Measurements from ENCODE around the genes SCN7A and KLHL41.

- PRO-cap, 3 experiments, result no peak in any of the 3 experiments
- RRBS, result 97% methylated on average over 7 of the region's 19 CpGs
Measured at GRCh38 chr2:164994957-164995211, 39.6 kb upstream of the SLC38A11 start.

DNA sequence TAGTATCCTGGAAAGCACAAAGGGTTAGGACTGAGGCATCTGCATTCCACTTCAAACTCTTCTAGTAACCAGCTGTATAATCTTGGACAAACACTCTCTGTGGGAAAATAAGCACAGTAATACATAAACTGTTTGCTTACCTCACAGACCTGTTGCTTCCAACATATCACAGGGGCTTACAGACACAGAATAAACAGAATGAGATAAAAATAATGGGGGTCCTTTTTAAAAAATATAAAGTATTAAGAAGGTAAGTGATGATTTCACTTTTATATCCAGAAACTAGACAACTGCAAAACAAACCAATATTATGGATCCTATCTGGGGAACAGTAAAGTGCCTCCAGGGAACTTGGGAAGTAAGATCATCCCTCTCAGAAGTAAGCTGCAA lies 49.0 kb downstream of the TTC21B start:
- PRO-cap, 3 experiments, result no peak in any of the 3 experiments

- PRO-cap, 3 experiments, result peak in 1 of 3 experiments; most common minus-strand start chr2:166494149 (in 1)
- RRBS, result no CpG with 5 or more reads among the region's 24 CpGs
Measured at GRCh38 chr2:166493809-166494620, at the start of gene SCN7A. Gene SCN7A, minus strand, starts transcription at chr2:166494249.

DNA sequence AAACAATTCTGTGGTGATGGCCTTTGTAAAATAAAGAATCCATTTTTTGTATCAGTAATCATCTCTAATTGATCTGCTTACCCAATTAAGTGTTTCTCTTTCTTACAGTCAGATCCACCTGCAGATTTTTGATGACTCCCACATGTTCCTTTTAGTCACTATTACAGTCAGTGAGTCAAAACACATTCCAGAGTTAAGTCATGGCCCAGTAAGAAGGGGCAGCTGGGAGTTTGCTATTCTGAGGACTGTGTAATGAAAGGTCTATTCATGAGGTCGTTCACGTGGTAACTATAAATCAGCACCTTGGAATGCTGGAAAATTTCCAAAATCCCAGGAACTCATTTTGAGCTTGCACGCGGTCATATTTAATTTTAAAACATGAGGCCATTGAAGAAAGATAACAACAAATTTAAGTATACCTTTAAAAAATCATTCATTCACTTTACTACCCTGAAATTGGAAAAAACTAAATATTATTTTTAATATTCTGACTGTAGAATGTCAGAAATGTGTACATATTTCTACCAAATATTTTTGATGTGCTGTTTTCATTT lies 152.0 kb upstream of the B3GALT1 start:
- PRO-cap, 3 experiments, result peak in 1 of 3 experiments; most common minus-strand start position 130 of the sequence (in 1)
- RRBS, result no CpG with 5 or more reads among the region's 4 CpGs

- PRO-cap, 3 experiments, result no peak in any of the 3 experiments
- RRBS, result no CpG with 5 or more reads among the region's 8 CpGs
Measured at GRCh38 chr2:167765009-167765438, 472.2 kb downstream of the B3GALT1 start.

GRCh38 chr2:167944987-167945466 lies 302.4 kb downstream of the STK39 start:
- PRO-cap, 3 experiments, result no peak in any of the 3 experiments
- RRBS, result no CpG with 5 or more reads among the region's 4 CpGs

- PRO-cap, 3 experiments, result no peak in any of the 3 experiments
- RRBS, result no CpG with 5 or more reads among the region's 10 CpGs
Measured at GRCh38 chr2:168244133-168244876, 3.1 kb downstream of the STK39 start.

DNA sequence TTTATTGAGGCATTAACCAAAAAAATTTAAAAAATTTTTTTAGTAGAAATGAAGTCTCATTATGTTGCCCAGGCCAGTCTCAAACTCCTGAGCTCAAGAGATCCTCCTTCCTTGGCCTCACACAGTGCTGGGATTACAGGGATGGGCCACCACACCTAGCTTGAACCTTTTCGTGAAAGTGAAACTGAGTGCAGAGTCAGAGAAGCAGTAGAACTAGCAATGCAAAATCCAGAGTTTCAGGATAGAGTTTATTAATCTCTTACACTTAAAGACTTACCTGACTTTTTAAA lies 98.4 kb upstream of the CERS6 start:
- PRO-cap, 3 experiments, result no peak in any of the 3 experiments
- RRBS, result no CpG with 5 or more reads among the region's 1 CpG

DNA sequence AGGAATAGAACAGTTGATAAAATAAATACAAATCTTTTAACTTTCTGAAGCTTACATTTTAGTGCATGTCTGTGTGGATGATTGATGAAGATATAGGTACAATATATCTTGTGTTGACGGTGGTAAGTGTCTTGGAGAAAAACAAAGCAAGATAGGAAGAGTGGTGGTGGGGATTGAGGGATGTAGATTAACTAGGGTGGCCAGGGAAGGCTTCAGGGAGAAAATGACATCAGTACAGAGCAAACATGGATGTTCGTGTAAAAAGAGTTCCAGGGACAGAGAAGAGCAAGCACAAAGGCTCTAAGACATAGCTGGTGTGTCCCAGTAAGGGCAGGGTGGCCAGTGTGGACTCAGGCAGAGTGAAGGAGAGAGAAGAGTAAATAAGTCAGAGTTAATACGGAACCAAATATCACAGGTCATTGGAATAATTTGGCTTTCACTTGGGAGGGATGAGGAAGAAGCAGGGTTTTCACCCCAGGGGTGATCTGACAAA lies 2.7 kb upstream of the CERS6 start:
- PRO-cap, 3 experiments, result no peak in any of the 3 experiments
- RRBS, result no CpG with 5 or more reads among the region's 3 CpGs

DNA sequence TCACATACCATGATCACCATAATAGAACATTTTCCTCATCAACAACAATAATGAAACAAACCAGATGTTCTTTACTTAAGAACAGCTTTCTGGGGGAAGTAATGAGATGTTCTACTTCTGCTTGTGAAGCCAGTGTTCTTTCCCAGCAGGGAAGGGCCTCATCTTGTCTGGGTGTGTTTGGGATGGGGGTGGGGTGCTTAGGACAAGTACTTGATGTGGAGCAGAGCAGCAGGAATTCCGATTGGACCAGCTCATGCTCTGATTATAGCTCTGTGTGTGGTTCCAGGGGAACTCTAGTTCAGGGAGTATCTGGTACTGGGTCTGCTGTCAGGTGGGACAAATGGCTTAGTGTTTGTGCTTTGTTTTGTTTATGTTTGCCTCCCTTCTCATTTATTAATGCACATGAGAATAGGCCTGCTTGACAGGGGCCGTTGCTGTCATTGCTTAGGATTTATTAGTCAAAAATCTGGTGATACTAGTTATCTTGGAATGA lies 162.9 kb upstream of the NOSTRIN start:
- PRO-cap, 3 experiments, result no peak in any of the 3 experiments
- RRBS, result no CpG with 5 or more reads among the region's 2 CpGs

GRCh38 chr2:168643830-168644477 lies 158.5 kb upstream of the NOSTRIN start:
- PRO-cap, 3 experiments, result no peak in any of the 3 experiments
- RRBS, result no CpG with 5 or more reads among the region's 3 CpGs

- PRO-cap, 3 experiments, result no peak in any of the 3 experiments
- RRBS, result no CpG with 5 or more reads among the region's 5 CpGs
Measured at GRCh38 chr2:168798395-168798749, 4.1 kb upstream of the NOSTRIN start.

- PRO-cap, 3 experiments, result no peak in any of the 3 experiments
- RRBS, result no CpG with 5 or more reads among the region's 16 CpGs
Measured at GRCh38 chr2:169509407-169510466, at the start of gene KLHL41. Gene KLHL41, plus strand, starts transcription at chr2:169509702.

DNA sequence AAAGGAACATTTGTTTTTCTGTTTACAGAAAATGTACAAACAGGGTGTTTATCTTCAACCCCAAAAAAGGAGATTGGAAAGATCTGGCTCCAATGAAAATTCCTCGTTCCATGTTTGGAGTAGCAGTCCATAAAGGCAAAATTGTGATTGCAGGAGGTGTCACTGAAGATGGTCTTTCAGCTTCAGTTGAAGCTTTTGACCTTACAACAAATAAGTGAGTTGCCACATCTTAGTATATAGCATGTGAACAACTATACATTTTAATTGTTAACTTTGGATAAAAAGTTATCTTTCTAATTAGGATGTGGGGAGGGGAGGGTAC lies 8.6 kb downstream of the KLHL41 start:
- PRO-cap, 3 experiments, result no peak in any of the 3 experiments
- RRBS, result no CpG with 5 or more reads among the region's 1 CpG

DNA sequence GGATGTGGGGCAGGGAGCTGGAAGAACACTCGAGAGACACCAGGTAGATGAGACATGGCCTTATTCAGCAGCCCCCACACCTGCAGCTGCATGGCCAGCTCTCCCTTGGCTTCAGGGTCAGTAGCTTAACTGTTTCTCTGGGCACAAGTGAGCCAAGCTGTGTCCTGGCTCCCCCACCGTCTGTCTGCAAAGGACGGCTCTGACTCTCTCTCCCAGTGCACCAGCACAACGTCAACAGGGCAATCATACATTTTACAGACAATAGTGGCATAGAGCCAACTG lies 17.3 kb downstream of the PHOSPHO2 start:
- PRO-cap, 3 experiments, result no peak in any of the 3 experiments
- RRBS, result no CpG with 5 or more reads among the region's 4 CpGs

DNA sequence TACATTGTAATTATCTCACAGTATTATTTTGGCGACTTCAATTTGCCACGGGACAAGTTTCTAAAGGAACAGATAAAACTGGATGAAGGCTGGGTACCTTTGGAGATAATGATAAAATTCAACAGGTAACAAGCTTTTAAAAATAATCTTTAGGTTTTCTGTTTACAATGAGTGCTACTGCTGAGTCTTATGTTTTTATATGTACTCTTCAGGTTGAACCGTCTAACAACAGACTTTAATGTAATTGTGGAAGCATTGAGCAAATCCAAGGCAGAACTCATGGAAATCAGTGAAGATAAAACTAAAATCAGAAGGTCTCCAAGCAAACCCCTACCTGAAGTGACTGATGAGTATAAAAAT lies 6.8 kb downstream of the SSB start:
- PRO-cap, 3 experiments, result no peak in any of the 3 experiments
- RRBS, result no CpG with 5 or more reads among the region's 3 CpGs

GRCh38 chr2:169808431-169808989 lies 9.8 kb downstream of the SSB start:
- PRO-cap, 3 experiments, result no peak in any of the 3 experiments
- RRBS, result no CpG with 5 or more reads among the region's 5 CpGs

- PRO-cap, 3 experiments, result peak in 1 of 3 experiments; most common minus-strand start chr2:169828583 (in 1)
- RRBS, result no CpG with 5 or more reads among the region's 11 CpGs
Measured at GRCh38 chr2:169828322-169828974, 1.2 kb downstream of the UBR3 start.

- PRO-cap, 3 experiments, result no peak in any of the 3 experiments
- RRBS, result no CpG with 5 or more reads among the region's 4 CpGs
Measured at GRCh38 chr2:170500822-170501196, 214.3 kb upstream of the SP5 start.

DNA sequence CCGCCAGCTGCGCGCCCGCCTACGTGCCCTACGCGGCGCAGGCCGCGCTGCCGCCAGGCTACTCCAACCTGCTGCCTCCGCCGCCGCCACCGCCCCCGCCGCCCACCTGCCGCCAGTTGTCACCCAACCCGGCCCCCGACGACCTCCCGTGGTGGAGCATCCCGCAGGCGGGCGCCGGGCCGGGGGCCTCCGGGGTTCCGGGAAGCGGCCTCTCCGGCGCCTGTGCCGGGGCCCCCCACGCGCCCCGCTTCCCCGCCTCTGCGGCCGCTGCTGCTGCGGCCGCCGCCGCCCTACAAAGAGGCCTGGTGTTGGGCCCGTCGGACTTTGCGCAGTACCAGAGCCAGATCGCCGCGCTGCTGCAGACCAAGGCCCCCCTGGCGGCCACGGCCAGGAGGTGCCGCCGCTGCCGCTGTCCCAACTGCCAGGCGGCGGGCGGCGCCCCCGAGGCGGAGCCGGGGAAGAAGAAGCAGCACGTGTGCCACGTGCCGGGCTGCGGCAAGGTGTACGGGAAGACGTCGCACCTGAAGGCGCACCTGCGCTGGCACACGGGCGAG lies 1.6 kb downstream of the SP5 start:
- PRO-cap, 3 experiments, result no peak in any of the 3 experiments
- RRBS, result 6% methylated on average over 8 of the region's 72 CpGs